ENCODE measurements around a stretch of chr5.

DNA sequence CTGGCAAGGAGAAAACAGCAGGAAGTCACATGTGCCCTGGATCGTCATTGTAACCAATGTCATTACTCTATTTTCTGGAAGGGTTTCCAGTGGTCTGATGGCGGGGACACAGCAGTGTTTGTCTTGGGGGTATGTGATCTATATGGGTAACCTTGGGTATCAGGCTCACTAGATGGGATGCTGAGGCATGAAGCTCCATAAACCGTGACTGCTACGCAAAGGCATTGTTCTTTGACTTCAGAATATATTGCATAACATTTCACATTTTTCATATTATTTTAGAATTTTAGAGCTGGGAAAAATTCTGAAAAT is 263.4 kb downstream of the MSX2 start:
- PRO-cap, result no peak
- RRBS, result no CpG with 5 or more reads among the region's 4 CpGs

DNA sequence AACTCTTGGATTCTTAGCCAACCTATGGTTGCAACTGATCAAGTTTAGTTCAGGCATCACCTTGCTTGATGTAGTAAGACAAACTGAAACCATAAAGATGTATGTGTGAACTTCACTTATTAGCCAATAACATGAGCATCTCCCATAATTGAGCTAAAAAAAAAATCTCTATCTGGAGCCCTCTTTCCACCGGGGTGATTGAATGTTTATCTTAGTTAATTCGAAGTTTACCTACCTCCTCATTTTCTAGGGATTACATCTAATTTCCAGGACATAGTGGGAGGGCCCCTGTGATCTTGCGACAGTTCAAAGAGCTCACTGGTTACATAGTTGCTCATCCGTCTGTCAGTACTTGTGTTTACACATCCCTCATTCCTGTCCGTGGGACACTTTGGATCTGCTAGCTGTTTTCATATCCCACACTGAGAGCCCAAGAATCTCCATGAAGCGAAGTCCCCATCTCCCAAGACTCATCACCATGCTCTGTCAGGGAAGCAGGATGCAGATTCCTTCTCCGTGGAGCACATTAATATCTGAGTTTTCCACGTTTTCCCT is 10.4 kb upstream of the SFXN1 start:
- PRO-cap, result no peak
- RRBS, result no CpG with 5 or more reads among the region's 8 CpGs

DNA sequence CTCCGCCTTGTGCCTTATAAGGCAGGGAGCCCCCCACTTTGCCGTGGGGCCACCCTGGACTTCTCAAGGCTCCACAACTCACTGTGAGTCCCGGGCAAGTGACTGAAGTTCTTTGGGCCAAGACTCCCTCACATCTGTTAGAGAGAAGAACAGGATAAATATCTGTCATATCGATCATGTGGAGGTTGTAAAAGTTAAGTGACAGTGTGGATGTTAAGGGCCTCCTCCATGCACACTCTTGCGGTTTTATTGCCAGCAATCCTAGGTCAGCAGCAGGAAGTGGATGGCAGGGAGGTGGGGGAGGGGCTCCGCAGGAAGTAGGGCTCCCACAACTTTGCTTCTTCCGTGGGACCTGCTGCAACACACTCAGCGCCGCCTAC is 38.5 kb downstream of the HRH2 start:
- PRO-cap, result no peak
- RRBS, result no CpG with 5 or more reads among the region's 9 CpGs

DNA sequence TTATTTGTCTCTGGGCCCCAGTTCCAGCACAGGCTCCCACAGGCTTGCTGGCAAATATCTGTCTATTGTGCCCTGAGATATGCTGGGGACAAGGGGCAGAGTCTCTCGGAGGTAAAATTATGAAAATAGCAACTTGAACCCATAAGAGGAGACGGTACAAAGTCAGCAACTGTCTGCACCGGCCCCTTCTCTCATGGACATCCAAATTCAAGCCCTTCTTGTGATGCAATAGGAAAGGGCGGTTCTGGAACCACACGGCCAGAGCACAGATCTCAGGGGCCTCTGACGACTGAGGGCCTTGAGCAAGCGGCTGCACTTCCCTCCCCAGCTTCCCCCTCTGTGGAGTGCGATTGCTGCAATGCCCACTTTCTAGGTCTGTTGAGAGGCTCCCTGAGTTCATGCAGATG is 17.9 kb upstream of the CPLX2 start:
- PRO-cap, result no peak
- RRBS, result no CpG with 5 or more reads among the region's 8 CpGs

GRCh38 chr5:176198964-176199679 is 39.1 kb upstream of the SIMC1 start:
- PRO-cap, result no peak
- RRBS, result no CpG with 5 or more reads among the region's 72 CpGs

DNA sequence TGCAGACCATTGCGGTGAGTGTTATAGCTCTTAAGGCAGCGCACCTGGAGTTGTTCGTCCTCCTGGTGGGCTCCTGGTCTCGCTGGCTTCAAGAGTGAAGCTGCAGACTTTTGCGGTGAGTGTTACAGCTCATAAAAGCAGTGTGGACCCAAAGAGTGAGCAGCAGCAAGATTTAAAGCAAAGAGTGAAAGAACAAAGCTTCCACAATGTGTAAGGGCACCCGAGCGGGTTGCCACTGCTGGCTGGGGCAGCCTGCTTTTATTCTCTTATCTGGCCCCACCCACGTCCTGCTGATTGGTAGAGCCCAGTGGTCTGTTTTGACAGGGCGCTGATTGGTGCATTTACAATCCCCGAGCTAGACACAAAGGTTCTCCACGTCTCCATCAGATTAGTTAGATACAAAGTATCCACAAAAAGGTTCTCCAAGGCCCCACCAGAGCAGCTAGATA is 17.1 kb upstream of the SIMC1 start:
- PRO-cap, result no peak
- RRBS, result no CpG with 5 or more reads among the region's 11 CpGs

DNA sequence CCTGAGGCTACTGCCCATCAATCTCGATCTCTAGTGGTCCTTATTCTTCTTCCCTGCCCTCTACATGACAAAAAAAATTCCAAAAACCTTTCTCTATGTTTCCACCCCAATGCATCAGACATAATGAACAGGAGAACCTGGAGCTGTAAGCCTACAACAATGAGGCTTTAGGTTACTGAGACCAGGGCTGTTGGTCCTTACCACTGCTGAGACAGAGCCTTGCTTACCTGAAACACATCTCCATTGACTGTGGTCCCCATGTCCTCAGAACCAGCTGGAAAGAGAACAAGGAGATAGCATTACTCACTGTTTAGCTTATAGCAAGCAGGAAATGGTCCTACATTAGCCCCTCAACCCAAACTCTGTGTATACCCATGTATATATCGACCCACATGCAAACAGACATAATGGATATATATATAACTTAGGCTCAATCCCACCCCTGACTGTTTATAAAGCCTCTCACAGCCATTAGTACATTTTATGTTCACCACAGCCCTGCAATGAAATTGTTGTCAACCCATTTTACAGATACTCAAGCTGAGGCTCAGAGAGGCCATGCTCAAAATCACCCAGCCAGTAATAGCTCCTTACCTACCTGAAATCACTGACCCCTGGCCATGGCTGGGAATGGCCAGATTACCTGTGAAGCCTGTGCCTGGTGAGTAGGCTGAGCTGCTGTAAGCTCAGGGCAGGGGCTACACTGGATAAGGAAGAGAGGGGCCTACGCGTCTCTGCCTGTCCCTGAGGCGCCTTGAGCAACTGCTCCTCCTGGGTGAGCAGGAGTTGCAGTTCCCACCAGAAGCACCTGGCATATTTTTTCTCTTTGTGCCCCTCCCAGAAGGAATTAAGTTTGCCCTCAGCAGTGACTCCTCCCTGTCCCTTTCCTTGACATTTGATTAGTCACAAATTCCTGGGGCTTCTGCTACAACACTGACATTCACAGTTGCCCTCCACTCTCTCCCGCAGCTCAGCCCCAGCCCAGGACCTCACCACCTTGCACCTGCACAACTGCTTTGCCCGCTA is 6.0 kb downstream of the CLTB start:
- PRO-cap, result no peak
- RRBS, result no CpG with 5 or more reads among the region's 7 CpGs

DNA sequence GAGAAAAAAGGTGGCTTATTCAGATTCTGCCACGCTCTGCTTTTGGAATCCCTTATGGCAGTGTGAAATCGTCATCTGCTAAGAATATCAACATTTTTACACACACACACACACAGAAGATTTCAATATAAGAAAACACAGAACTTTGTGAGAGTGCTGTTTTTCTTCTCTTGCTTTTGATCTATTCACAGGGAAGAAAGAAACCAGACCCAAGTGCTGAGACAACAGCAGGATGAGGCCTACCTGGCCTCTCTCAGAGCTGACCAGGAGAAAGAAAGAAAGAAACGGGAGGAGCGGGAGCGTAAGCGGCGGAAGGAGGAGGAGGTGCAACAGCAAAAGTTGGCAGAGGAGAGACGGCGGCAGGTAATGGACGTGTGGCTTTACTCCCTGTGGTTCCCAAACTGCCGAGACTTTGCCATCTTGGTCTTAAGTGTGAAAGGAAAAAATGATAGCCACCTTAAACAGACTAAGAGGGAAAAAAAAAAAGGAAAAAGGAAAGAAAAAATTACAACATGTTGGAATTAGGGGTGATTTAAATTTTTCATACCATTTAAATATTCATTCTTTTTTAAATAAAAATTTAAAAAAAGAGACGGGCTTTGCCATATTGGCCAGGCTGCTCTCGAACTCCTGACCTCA is 38.4 kb downstream of the RNF44 start:
- PRO-cap, result no peak
- RRBS, result no CpG with 5 or more reads among the region's 13 CpGs

GRCh38 chr5:176523753-176523952 is 13.5 kb downstream of the RNF44 start:
- PRO-cap, result no peak
- RRBS, result no CpG with 5 or more reads among the region's 4 CpGs

GRCh38 chr5:176538018-176538301 is 758 bp upstream of the RNF44 start:
- PRO-cap, result bidirectional peak, plus-strand start at chr5:176538134, minus-strand start at chr5:176537930
- RRBS, result 8% methylated on average over 2 of the region's 16 CpGs

DNA sequence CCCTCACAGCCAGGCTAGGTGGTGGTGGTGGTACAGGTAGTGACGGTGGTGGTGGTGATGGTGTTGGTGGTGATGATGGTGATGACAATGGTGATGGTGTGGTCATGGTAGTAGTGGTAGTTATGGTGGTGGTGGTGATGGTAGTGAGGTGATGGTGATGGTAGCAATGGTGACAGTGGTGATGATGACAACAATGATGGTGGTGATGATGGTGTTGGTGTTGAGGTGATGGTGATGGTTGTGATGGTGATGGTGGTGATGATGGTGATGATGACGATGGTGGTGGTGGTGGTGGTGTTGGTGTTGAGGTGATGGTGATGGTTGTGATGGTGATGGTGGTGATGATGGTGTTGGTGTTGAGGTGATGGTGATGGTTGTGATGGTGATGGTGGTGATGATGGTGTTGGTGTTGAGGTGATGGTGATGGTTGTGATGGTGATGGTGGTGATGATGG is 18.4 kb downstream of the GPRIN1 start:
- PRO-cap, result no peak
- RRBS, result no CpG with 5 or more reads among the region's 2 CpGs

GRCh38 chr5:176596266-176597591 is 13.2 kb downstream of the GPRIN1 start:
- PRO-cap, result no peak
- RRBS, result 94% methylated on average over 19 of the region's 141 CpGs

GRCh38 chr5:176610438-176610782 is 454 bp upstream of the GPRIN1 start:
- PRO-cap, result bidirectional peak, plus-strand start at chr5:176610658, minus-strand start at chr5:176610558
- RRBS, result 4% methylated on average over 23 of the region's 31 CpGs

- PRO-cap, result no peak
- RRBS, result no CpG with 5 or more reads among the region's 14 CpGs
These were observed 11.8 kb downstream of the TSPAN17 start for GRCh38 chr5:176658833-176659666.

GRCh38 chr5:176921351-176922099 is 22.4 kb upstream of the HK3 start:
- PRO-cap, result no peak
- RRBS, result no CpG with 5 or more reads among the region's 4 CpGs

DNA sequence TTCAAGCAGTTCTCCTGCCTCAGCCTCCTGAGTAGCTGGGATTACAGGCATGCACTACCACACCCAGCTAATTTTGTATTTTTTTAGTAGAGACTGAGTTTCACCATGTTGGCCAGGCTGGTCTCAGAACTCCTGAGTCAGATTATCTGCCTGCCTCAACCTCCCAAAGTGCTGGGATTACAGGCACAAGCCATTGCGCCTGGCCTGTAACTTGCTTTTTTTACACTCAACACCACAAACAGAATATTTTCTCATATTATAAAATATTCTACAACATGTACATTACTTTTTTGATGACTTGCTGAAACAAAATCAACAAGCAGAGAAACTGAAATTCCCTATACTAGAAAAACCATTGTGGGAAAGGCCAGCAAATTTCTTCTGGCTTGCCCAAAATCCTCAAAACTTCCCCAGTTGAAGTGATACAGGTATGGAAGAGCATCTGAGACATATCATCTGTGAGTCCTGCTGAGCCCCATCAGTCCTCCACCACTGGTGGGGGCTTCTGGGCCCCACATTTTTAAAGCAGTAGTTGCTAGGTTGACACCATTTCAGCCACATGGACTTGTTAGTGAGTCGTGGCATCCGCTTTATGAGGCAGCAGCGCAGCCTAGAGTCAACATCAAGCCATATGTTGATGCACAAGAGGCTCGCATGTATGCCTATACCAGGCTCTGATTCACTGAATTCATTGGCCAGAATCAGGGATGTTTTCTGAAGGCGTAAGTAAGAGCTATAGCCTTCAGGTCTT is 26.6 kb downstream of the ZNF346 start:
- PRO-cap, result no peak
- RRBS, result no CpG with 5 or more reads among the region's 6 CpGs

DNA sequence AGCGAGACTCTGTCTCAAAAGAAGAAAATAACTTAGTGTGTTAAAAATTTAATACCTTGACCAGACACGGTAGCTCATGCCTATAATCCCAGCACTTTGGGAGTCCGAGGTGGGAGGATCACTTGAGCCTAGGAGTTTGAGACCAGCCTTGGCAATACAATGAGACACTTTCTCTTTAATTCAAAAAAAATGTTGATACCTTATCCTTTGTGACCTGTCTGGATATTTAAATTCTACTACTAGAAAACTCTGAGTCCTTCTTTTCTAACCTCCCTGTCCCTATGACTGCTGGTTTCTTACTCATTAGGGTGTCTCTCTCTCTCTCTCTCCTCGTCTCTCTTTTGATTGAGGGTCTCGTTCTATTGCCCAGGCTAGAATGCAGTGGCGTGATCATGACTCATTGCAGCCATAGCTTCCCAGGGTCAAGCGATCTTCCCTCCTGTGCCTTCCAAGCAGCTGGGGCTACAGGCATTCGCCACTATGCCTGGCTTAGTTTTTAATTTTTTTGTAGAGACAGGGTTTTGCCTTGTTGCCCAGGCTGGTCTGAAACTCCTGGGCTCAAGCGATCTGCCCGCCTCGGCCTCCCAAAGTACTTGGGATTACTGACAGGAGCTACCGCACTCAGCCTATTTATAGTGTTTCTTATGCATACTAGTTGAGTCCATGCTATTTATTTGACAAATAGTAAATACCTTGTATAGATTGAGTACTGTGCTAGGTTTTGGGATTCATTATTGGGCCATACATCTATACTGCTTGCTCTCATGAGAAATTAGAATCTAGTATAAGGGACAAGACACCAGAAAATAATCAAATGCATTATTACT is 61.8 kb downstream of the NSD1 start:
- PRO-cap, result no peak
- RRBS, result no CpG with 5 or more reads among the region's 12 CpGs

DNA sequence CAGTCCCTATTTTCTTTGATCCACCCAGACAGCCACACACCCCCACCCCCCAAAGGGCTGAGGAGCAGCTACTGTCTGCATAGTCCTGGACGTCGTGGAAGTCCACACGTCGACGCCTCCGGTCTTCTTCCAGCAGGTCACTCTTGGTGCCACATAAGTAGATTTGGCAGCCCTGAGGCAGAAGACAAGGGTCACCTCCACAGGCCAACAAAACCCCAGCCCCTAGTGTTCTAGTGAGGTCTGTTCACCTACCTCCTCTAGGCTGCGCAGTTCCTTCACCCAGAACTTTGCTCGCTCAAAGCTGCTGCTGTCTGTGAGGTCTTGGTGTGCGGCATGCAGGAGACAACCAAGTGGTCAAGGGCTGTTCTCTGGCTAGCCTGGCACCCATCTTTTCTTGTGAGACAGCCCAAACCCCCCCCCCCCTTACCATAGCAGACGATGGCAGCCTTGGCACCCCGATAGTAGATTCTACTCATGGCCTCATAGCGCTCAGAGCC is 1.1 kb downstream of the RAB24 start:
- PRO-cap, result no peak
- RRBS, result no CpG with 5 or more reads among the region's 12 CpGs

DNA sequence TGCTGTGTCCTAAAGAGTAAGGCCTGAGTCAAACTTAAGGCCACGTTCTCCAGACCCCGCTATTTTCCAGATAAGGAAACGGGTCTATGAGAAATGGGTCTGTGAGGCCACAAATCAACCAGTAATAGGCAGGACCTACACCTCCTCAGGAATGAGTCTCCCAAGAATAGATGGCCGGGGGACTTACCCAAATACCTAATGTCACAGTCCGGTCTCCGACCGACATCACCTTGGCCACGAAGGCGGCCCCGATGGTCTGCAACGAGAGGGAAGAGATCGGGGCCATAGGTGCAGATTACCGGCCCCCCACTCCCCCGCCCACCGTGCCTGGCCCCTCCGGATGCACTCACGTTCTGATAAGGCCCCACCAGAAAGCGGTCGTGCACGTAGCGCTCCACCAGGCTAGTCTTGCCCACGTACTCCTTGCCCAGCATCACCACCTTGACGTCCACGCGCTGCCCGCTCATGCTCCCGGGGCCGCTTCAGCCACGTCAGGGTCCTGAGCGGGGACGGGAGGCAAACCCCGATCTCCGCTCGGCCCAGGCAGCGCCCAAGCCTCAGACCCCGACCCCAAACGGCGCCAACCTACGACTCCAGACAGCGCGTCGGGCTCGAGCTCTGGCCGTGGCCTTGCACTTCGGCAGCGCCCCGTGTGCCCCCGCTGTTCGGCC is 562 bp downstream of the RAB24 start:
- PRO-cap, result no peak
- RRBS, result 6% methylated on average over 10 of the region's 49 CpGs

- PRO-cap, result no peak
- RRBS, result no CpG with 5 or more reads among the region's 9 CpGs
These were observed 6.8 kb upstream of the MXD3 start for GRCh38 chr5:177318543-177318936.